Aortic smooth muscle cell (primary cell): ENCODE data around the gene GTPBP6.

DNA sequence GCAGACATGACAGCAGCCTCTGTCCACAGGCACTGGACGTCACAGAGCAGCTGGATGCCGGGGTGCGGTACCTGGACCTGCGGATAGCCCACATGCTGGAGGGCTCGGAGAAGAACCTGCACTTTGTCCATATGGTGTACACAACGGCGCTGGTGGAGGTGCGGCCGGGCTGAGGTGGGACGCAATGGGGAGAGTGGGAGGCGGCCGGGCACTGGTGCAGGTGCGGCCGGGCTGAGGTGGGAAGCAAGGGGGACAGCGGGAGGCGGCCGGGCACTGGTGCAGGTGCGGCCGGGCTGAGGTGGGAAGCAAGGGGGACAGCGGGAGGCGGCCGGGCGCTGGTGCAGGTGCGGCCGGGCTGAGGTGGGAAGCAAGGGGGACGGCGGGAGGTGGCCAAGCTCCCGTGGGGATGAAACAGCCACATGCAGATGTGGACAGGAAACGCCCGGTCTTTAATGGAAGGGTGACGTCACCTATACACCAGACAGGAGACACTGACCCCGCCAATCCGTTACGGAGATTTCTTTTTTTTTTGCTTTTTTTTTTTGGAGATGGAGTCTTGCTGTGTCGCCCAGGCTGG is 9.5 kb downstream of the PLCXD1 start:
- RRBS = 95% methylated on average over 4 of the region's 35 CpGs

DNA sequence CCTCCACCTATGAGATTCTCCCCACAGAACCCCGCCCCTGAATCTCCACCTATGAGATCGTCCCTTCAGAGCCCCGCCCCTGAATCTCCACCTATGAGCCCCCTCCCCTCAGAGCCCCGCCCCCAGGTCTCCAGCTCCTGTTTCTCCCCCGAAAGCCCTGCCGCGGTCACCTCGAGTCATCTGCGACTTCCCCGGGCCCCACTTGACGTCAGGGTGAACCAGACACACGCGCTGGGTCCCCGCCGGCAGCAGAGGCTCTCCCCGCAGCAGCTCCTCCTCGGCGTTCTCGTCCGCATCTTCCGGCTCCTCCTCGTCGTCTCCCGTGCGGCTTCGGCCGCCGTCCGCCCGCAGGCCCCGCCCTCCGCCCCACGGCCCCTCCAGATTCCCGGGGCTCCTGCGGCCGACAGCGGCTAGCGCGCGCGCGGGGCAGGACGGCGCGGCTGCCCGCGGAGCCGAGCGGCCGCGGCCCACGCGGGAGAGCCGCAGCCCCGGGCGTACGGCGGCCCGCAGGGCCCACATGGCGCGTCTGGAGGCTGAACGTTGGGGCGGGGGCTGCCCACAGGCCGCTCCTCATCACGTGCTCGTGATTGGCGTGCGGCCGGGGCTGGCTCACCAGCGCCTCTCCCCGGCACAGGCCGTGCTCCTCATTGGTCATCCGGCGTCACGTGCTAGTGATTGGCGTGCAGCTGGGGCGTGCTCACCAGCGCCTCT is at the start of gene GTPBP6:
Gene GTPBP6 (minus strand): TSS at position 528 of the 711 bp plus-strand sequence.
- RRBS = no CpG with 5 or more reads among the region's 78 CpGs

GRCh38 chrX:331528-332142 is 13.0 kb upstream of the GTPBP6 start:
- RRBS = 78% methylated on average over 4 of the region's 37 CpGs

GRCh38 chrX:499652-500644 is 113.2 kb upstream of the PPP2R3B start:
- RRBS = 3% methylated on average over 9 of the region's 44 CpGs

- RRBS = no CpG with 5 or more reads among the region's 3 CpGs
These were observed 242.2 kb downstream of the CRLF2 start for GRCh38 chrX:970354-970599.

GRCh38 chrX:991289-991589 is 221.2 kb downstream of the CRLF2 start:
- RRBS = no CpG with 5 or more reads among the region's 2 CpGs

GRCh38 chrX:1026261-1026688 is 186.2 kb downstream of the CRLF2 start:
- RRBS = no CpG with 5 or more reads among the region's 10 CpGs

GRCh38 chrX:1248328-1249125 is 20.1 kb upstream of the CSF2RA start:
- RRBS = 3% methylated on average over 9 of the region's 37 CpGs

- RRBS = 95% methylated on average over 5 of the region's 38 CpGs
These were observed 6.8 kb downstream of the SLC25A6 start for GRCh38 chrX:1384798-1385926.

- RRBS = 86% methylated on average over 2 of the region's 32 CpGs
These were observed 9.1 kb upstream of the SLC25A6 start for GRCh38 chrX:1400783-1401669.

DNA sequence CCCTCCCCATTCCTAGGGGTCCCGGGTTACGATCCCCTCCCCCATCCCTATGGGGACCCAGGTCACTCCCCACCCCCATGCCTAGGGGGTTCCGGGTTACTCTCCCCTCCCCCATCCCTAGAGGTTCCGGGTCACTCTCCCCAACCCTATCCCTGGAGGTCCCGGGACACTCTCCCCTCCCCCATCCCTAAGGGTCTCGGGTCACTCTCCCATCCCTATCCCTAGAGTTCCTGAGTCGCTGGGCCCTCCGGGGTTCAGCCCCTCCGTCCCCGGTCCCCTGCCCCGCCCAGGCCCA is 317 bp downstream of the ASMTL start:
- RRBS = 2% methylated on average over 7 of the region's 11 CpGs

- RRBS = no CpG with 5 or more reads among the region's 18 CpGs
These were observed 14.4 kb upstream of the ASMTL start for GRCh38 chrX:1467106-1467607.

- RRBS = no CpG with 5 or more reads among the region's 3 CpGs
These were observed 17.8 kb upstream of the ASMTL start for GRCh38 chrX:1470497-1470907.

DNA sequence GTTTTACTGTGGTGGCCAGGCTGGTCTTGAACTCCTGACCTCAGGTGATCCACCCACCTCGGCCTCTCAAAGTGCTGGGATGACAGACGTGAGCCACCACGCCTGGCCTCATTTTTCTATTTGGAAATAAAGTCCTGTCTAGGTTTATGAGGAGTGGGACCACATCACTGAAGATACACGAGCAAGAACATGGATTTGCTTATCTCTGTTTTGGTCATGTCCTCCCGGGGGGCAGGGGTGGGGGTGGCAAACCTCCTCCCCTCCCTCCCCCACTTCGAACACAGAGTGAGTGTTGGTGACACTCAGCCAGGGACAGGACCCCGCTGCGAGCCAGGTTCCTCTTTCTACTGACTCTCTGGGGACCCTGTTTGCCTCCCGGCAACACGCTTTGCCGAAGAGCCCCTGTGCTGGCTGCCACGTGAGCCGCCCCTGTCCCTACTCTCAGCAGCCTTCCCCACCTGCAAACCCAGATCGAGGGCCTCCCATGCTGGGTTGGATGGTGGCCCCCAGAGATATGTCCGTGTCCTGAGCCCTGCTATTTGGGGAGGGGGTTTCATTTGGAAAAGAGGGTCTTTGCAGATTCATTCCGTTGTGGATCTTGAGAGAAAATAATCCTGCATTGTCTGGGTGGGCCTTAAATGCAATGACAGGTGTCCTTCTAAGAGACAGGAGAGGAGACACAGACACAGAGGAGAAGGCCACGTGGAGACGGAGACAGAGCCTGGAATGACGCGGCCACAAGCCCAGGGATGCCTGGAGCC is 34.7 kb downstream of the P2RY8 start:
- RRBS = no CpG with 5 or more reads among the region's 20 CpGs

DNA sequence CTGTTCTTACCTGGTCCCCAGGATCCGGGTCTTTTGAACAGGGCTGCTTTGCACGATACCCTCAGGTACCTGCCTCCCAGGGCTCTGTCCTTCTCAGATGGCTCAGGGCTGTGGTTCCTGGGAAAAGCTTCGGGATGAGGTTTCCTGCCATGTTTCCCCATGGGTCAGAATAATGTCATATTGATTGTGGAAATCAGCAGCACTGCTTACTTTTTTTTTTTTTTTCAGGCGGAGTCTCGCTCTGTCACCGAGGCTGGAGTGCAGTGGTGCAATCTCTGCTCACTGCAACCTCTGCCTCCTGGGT is 271.9 kb downstream of the ASMT start:
- RRBS = no CpG with 5 or more reads among the region's 6 CpGs

DNA sequence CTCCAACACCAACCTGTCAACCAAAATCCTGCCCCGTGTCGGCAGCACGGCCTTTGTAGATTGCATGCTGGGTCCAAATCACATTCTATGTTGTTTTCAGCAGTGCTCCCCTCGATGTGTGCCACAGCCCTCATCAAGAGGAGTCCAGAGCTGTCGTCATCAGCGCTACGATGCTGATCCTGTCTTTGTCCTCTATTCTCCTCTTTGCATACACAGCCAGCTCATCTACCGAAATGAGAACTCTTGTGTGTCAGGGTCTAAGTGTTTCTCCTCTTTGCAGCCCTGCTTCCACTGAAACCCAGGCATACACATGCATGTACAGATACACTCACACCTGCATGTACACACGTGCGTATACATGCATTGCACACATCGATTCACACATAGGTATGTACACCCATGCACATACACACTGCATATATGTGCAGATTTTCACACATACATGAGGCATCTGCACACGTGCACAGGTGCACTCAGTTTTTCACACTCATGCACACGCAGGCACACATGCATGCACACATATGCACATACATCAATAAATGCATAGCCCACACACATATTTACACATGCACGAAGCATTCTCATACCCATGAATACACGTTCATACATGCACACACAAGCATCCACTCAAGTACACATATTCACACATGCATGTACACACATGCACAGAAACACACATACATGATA is 324.9 kb downstream of the DHRSX start:
- RRBS = no CpG with 5 or more reads among the region's 15 CpGs

- RRBS = no CpG with 5 or more reads among the region's 9 CpGs
These were observed 320.3 kb downstream of the DHRSX start for GRCh38 chrX:2180243-2181176.

DNA sequence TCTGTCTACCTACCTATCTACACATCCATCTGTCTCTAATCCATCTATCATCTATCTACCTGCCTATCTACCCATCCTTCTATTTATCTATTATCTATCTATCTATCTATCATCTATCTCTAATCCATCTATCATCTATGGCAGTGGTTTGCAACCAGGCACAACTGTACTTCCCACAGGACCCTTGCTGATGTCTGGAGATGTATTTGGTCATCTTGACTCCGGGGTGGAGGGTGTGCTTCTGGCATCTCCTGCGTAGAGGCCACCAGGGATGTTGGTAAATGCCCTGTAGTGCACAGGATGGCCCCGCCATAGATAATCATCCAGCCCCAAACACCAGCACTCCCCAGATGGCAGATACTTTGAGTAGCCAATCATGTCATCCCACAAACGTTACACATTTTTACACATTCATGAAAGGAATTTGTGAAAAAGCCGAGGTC is 306.7 kb downstream of the DHRSX start:
- RRBS = no CpG with 5 or more reads among the region's 5 CpGs

DNA sequence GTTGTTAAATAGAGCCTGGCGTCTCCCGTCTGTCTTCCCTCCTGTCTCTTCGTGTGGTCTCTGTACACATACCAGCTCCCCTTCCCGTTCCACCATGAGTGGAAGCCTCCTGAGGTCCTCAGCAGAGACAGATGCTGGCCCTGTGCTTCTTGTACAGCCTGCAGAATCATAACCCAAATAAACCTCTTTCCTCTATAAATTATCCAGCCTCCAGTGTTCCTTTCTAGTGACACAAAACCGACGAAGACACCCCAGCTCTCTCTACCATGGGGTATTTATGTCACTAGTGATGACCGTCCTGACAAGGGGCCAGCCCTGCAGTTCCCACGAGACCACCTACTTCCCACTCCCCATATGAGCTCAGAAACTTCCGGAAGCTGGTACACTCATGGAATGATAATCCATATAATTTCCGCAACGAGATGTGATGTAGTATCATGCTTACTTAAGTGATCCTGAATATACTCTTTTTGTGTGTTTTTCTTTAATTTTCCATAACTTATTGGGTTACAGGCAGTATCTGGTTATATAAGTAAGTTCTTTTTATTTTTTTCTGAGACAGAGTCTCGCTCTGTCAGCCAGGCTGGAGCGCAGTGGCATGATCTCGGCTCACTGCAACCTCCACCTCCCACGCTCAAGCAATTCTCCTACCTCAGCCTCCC is 162.0 kb downstream of the DHRSX start:
- RRBS = no CpG with 5 or more reads among the region's 15 CpGs

- RRBS = no CpG with 5 or more reads among the region's 21 CpGs
These were observed 27.8 kb downstream of the DHRSX start for GRCh38 chrX:2472883-2473560.